GM19240 (cell line): ENCODE measurements around the gene KHNYN.

GRCh38 chr14:24380298-24380520, 12.2 kb downstream of the NFATC4 start:
- RRBS, result no CpG with 5 or more reads among the region's 4 CpGs

GRCh38 chr14:24427543-24428050, 1.9 kb downstream of the CBLN3 start:
- RRBS, result no CpG with 5 or more reads among the region's 7 CpGs

- RRBS, result 4% methylated on average over 25 of the region's 77 CpGs
Measured at GRCh38 chr14:24429520-24430429, at the start of gene KHNYN. Gene KHNYN (plus strand): TSS chr14:24429954.

DNA sequence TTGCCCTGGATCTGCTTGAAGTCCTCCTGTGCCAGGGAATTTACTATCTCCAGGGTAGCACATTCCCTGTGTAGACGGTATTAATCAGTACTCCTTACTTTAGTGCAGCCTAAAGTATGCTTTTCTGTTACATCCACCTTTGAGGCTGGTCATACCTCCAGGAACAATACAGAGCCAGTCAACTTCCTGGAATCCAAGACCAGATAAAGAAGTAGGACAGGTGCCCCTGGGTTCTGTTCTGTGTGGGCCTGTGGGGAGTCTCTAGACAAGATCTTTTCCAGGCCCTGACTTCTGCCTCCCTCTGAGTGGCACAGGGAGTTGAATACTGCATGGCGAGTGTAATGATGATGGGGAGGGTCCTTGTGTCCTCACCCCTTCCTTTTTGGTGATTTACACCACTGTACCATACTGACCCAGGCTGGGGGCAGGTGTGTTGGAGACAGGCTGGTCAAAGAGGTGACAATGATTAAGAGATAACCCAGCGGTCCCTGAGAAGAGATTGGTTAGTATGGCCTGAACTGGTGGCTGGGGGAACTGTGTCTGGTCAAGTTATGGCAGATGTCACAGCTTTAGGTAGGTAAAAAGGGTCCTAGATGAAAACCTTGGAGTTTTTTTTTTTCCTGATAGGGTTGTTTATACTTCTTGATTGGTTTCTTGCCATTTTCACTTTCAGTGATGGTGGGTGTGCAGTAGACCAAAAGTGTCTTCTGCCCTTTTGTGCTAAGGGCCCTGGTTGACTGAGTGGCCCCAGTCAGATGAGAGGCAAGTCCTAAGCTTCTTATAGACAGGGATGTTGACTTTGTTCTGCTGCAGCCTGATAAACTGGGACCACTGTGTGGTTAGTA, 3.8 kb downstream of the SDR39U1 start:
- RRBS, result no CpG with 5 or more reads among the region's 3 CpGs

- RRBS, result no CpG with 5 or more reads among the region's 8 CpGs
Measured at GRCh38 chr14:25050510-25050701, 459 bp upstream of the STXBP6 start.

DNA sequence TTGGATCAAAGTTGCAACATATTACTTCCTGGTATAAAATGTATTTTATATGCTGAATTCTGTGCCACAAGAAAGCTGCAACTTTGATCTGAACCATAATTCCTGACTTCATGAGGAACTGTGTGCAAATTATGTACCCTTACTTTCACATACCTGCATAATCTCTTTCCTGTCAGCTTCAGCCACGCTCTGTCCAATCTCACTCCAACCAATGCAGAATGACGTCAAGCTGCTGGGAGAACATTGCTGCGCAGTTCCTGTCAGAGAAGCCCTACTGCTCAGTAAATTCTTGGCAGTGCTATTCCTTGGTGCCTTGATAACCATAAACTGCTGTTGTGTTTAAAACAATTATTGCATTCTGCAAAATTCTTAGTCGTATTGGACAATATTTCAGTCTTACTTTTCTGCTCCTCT, 274.7 kb upstream of the NOVA1 start:
- RRBS, result no CpG with 5 or more reads among the region's 4 CpGs

GRCh38 chr14:27428844-27429142, 831.0 kb upstream of the NOVA1 start:
- RRBS, result no CpG with 5 or more reads among the region's 2 CpGs

GRCh38 chr14:27528929-27529415, 931.1 kb upstream of the NOVA1 start:
- RRBS, result no CpG with 5 or more reads among the region's 2 CpGs

DNA sequence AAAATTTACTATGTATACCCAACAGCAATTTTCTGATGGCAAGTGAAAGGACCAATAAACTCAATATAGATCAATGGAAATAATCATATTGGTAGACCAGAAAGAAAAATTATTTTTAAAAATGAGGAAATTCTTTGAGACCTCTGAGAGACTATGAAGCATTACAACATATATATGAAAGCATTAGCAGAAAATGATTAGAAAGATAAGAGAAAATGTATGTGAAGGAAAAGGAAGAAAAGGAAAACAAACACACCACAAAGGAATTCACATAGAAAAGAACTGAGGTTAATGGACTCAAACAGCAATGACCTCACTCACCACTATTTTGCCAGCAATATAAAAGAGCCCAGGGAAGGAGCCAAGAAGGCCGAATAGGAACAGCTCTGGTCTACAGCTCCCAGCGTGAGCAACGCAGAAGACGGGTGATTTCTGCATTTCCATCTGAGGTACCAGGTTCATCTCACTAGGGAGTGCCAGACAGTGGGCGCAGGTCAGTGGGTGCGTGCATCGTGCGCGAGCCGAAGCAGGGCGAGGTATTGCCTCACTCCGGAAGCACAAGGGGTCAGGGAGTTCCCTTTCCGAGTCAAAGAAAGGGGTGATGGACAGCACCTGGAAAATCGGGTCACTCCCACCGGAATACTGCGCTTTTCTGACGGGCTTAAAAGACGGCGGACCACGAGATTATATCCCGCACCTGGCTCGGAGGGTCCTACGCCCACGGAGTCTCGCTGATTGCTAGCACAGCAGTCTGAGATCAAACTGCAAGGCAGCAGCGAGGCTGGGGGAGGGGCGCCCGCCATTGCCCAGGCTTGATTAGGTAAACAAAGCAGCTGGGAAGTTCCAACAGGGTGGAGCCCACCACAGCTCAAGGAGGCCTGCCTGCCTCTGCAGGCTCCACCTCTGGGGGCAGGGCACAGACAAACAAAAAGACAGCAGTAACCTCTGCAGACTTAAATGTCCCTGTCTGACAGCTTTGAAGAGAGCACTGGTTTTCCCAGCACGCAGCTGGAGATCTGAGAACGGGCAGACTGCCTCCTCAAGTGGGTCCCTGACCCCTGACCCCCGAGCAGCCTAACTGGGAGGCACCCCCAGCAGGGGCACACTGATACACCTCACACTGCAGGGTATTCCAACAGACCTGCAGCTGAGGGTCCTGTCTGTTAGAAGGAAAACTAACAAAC, 1075.3 kb upstream of the NOVA1 start:
- RRBS, result no CpG with 5 or more reads among the region's 31 CpGs

GRCh38 chr14:28188143-28189018, 578.2 kb upstream of the FOXG1 start:
- RRBS, result no CpG with 5 or more reads among the region's 30 CpGs

DNA sequence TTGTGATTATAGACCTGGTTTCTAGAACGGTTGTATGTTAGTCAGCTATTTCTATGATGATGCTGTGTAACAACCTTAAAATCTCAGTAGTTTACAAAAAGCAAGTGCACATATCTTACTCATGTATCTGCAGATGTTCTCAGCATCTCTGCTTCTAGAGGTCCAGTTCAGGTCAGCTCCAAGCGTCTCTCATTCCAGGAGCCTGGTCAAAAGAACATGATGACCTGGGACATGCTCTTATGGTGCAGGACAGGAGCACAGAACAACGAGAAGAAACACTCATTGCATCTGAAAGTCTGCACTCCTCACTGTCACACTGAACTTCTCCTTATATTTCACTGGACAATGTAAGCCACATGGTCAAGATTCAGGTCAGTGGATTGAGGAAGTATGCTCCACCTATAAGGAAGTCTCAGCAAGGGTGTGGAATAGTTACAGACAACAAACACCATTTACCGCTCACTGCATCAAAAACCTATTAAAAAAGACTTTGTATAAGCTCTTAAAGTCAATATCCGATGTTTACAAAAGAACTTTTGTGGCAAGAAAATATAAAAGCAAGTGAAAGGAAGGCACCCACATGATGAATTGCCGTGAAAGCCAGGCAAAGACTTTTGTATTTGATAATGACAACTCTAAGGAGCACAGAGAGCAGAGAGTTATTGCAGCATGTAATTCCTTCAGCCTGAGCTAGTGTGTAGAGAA, 153.1 kb upstream of the FOXG1 start:
- RRBS, result no CpG with 5 or more reads among the region's 6 CpGs

DNA sequence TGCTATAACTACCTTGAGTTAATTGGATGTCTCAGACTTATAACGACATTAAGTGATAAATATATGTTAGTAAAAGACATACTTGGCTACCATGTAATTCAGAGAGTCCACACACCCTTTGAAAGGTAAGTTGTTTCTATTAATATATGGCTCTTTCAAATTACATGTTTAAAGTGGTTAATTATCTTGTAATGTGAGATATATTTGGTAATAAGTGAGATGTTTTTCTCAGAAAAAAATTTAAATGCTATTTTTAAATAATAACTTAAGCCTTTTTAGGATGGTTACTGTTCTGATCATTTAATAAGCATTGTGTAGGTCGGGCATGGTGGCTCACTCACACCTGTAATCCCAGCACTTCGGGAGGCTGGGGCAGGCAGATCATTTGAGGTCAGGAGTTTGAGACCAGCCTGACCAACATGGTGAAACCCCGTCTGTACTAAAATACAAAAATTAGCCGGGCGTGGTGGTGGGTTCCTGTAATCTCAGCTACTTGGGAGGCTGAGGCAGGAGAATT, 9.8 kb upstream of the SCFD1 start:
- RRBS, result no CpG with 5 or more reads among the region's 6 CpGs

- RRBS, result no CpG with 5 or more reads among the region's 6 CpGs
Measured at GRCh38 chr14:30936254-30936786, 62.0 kb downstream of the COCH start.

GRCh38 chr14:30939983-30940622, 65.7 kb downstream of the COCH start:
- RRBS, result no CpG with 5 or more reads among the region's 2 CpGs

DNA sequence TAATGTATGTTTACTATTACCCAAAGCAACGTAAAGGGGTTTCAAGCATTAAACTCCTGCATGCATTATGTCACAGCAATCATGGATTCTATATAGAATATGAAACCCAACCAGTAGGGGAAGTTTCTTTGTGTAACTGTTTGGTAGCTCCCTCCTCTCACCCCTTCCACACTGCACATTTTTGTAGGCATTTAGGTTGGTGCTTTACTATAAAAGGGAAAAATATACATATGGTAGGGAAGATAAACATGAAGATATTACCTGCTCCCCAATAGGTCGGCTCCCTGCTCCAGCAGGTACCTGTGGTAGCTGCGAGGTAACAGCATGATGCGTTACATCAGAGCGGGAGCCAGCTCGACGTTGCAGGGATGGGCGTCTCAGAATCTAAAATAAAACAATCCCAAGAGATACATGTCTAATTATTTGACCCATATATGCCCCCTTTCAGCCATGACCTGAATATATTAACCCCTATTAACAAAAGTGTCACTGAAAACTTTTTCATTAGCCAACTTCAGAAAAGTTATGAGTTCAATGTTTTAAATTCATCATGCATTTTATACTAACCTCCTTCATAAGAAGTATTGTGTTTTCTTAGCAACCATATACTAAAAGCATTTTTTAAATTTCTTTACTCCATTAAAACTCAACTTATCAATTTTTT, 86.3 kb downstream of the HECTD1 start:
- RRBS, result no CpG with 5 or more reads among the region's 8 CpGs

DNA sequence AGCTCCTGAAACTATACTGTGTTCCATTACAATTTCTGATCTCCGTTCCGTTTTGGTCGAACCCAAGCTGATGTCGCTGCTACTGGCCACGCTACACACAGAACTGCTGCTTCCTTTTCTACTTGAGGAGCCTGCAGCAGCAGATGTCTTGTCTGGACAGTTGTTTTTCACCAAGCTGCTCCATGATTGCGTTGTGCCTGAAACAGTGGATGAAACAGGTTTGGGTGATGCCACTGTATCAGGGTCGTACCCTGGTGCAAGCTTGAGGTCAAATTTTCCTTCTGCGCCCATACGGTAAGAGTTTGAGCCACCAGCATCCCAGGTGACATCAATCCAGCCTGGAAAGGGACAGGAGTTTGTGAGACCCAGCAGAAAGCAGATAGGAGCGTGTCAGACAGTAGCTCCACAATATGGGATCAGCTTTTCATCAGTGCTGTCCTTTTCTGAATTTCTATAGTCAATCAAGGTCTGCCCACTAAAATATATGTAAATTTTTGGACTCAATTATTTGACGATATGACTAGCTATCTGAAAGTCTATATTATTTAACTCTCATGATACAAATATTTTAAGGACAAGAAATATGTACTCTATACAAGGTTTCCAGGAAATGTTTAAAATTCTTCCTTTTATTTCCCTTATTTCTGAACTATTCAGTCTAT, 78.4 kb downstream of the HECTD1 start:
- RRBS, result no CpG with 5 or more reads among the region's 11 CpGs

- RRBS, result no CpG with 5 or more reads among the region's 9 CpGs
Measured at GRCh38 chr14:31133147-31133901, 74.3 kb downstream of the HECTD1 start.

GRCh38 chr14:31169228-31169750, 38.3 kb downstream of the HECTD1 start:
- RRBS, result no CpG with 5 or more reads among the region's 7 CpGs

DNA sequence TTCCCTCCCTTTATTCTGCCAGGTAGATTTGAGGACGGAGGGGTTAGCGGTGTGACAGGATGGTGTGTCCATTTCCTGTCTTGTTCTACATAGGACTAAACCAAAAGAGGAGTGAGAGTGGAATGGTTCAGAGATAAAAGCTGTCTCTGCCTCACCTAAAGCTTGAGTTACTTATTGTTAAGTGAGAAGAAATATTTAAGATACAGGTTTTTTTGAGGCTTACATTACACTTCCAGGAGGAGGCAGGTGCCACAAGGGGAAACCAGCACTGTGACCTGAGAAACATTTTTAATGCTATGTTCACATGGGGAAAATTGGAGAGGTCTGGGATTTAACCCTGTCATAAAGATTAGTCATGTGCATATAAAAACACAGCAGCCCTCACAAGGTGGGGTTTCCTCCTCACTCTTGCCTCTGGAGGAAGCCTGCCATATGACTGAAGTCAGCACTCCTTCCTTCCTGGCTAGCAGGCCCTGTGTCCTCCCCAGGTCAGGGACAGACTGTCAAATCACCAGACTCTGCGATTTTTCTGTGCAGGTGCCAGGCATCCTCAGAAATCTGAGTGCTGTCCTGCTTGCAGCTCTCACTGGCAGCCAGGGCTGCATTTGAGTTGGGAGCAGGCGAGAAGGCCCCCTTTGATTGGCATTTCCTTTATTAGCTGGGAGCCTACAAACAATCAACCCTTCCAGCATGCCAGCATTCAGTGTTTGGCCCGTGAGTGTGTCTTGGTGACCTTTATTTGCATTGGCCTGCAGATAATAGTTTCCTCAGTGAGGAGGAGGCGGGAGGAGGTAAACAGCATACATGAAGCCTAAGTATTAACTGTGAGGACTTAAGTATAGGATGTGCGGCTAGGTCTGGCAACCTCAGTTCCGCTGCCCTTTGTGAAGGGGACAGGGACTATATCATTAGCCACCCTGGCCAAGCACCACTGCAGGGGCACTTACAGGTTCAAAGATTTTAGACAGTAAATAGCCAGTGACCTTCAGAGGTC, 183.9 kb upstream of the ARHGAP5 start:
- RRBS, result no CpG with 5 or more reads among the region's 8 CpGs

GRCh38 chr14:31937591-31938348, 139.3 kb upstream of the ARHGAP5 start:
- RRBS, result no CpG with 5 or more reads among the region's 3 CpGs